GM19240 (cell line): ENCODE results near the genes RAB9A, PIR, BMX, ACE2 and S100G.

GRCh38 chrX:13303128-13303754 lies 16.6 kb downstream of the ATXN3L start:
- RRBS = no CpG with 5 or more reads among the region's 3 CpGs

GRCh38 chrX:13688568-13689644 lies at the start of gene RAB9A:
TSS of gene RAB9A (plus strand) at chrX:13689128.
- RRBS = 7% methylated on average over 20 of the region's 76 CpGs

- RRBS = no CpG with 5 or more reads among the region's 3 CpGs
Measured at GRCh38 chrX:13816069-13816393, 862 bp downstream of the GPM6B start.

DNA sequence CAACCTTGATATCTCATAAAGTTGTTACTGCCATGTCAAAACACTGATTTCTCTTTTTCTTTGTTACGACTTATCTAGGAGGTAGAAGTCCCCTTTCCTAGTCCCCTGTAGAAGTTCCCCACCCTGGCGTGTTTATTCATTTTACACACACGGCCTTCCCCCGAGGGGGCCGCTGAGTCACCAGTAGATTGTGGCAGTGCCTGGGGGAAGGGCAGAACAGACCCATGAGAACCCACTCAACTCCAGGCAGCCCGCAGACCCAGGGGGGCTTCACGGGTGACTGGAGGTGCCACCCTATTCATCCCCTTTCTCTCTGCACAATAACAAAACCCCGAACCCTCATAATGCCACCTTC lies 20.3 kb upstream of the GPM6B start:
- RRBS = no CpG with 5 or more reads among the region's 8 CpGs

- RRBS = no CpG with 5 or more reads among the region's 3 CpGs
Measured at GRCh38 chrX:13933099-13933679, 96.5 kb downstream of the GEMIN8 start.

- RRBS = no CpG with 5 or more reads among the region's 4 CpGs
Measured at GRCh38 chrX:14673691-14674335, 144.5 kb downstream of the GLRA2 start.

DNA sequence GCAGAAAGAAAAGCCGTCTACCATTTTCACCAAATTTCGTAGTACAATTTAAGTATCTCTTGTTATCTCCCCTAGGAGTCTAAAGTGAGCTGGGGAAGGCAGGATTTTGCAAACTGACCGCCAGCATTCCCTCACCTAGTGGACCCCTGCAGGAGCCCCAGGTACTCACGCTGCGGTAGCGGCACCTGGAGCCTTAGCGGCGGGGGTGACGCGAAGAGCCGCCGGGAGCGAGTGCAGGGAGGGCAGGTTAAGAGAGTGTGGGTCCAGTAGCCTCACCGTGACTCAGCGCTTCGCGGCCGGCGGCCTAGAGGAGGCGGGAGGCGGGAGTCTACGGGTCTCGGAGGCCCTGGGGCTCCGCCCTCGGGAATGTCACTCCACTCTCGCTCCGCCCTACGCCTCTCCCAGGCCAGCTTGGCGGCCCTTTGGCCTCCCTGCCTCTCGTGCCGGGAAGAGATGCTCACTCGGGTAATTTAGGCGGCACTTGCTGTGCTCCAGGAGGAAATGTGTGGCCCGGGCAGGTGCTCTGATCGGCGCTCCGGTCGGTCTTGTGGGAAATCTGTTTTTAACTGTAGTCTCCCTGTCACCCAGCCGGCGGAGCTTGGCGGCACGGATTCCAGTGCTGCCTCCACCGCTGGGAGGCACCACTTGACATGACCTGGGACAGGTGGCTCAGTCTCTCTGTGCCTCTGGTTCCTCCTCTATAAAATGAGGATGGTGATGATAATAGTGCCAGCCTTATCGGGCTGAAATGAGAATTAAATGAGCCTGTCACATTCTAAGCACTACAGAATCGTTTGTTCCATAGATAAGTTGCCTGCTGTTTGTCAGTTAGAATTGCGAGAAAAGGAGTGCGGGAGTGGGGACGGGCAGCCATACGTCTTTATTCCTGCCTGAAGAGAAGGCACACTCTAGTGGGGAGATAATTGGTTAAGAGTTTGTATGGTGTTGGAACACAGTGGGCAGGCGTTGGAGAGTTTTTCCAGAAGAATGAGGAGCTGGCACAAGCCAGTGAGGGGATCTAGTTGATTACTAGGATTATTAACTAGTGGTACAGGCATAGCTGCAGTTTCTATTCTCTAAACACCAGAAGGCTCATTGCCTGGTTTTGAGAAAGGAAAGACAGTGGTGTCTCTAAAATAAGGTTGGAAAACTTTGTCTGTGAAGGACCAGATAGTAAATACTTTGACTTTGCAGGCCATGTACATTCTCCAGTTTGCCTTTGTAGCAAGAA lies at the start of gene PIR:
Gene PIR, minus strand, starts transcription at position 313 of the 1,231 bp plus-strand sequence.
- RRBS = 9% methylated on average over 11 of the region's 50 CpGs

GRCh38 chrX:15500163-15501030 lies at the start of gene BMX:
TSS of gene BMX (plus strand) at chrX:15500807.
- RRBS = 70% methylated on average over 2 of the region's 23 CpGs

DNA sequence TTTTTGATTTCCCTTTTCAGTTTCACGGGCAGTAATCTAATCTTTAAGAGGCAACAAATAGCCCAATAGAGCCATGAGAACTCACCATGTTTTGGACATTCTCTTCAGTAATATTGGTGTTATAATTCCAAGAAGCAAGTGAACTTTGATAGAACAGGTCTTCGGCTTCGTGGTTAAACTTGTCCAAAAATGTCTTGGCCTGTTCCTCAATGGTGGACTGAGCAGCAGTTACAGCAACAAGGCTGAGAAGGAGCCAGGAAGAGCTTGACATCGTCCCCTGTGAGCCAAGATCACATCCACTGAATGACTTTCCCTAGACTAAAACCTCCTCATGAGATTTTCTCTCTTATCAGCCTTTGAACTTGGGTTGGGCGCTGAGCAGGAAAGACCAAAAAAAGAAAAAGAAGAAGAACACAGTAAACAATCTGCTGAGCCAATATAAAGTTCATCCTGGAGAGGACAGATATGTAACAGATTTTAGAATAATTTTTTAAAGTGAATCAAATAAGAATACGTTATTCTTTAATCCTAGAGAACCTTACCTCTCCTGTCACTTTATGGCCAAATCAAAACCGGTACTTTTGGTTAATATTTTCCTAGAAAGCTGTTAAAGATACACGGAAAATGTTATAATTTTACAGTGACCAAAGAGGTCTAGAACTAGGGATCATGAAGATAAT lies at the start of gene ACE2:
Gene ACE2, minus strand, starts transcription at position 320 of the 680 bp plus-strand sequence.
- RRBS = no CpG with 5 or more reads among the region's 8 CpGs

DNA sequence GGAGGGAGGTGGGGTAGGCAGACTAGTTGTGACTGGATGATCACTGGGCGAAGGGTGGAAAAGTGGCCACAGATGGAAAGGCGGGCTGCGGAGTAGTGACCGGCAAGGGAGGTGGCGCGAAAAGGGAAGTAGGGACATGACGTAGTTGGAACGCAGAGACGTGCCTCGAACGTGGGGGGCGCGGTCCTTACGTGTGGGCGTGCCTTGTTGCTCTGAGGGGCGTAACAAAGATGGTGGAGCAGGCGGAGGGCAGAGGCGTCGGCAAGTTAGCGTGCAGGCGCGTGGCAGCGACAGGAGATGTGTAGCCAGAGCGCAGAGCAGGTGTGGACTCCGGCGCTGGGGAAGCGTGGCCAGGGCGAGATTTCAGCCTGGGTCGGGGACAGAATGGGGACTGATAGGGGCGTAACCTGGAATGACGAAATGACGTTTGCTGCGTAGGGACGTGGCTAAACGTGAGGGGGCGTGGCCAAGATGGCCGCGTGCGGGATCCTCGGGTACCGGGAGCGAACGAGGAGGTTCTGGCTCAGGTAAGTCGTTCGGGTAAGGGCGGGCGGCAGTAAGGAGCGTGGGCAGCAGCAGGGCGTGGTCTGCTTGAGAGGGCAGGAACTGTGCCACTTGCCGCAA lies 10.8 kb upstream of the CLTRN start:
- RRBS = no CpG with 5 or more reads among the region's 50 CpGs

DNA sequence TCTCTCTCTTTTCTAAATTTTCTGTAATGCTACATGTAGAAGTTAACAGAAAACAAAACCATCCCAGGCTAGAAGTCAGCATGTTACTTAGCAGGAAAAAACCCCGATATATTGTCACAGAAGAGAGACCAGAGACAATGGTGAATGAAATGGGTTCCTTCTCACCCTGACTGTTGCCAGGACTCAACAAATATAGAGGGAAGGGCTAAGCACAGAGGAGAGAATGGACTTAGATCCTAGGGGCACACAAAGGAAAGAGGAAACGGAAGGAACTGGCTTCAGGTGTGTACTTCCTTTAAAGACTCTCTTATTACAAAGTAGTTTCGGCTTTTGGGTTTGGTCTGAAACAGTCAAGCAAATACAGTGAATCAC lies 46.2 kb upstream of the S100G start:
- RRBS = no CpG with 5 or more reads among the region's 3 CpGs

GRCh38 chrX:16649918-16650439 lies at the start of gene S100G:
TSS of gene S100G (plus strand) at chrX:16650158.
- RRBS = no CpG with 5 or more reads among the region's 4 CpGs

DNA sequence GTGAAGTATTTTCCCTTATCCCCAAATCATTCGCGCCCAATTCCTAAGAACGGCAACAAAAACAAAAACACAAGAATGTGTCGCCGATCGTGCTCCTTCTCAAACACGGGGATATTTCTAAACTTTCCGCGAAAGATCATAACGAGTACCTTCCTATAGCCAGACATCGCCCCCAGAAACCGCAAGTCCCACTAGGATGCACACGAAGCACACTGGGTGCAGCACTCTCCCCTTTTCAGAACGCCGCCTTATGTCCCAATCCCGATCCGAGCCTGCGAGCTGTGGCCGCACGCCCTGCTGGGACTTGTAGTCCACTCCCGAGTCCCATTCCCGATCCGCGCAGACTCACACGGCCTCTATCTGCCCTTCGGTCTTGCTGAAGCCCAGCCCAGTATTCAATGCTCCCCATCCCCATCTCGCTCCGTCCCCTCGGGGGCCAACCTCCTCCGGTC lies 319 bp upstream of the TXLNG start:
- RRBS = no CpG with 5 or more reads among the region's 30 CpGs

DNA sequence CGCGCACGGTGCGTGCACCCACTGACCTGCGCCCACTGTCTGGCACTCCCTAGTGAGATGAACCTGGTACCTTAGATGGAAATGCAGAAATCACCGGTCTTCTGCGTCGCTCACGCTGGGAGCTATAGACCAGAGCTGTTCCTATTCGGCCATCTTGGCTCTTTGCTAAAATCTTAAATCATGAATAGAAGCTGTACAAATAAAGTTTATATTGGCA lies 26.7 kb upstream of the NHS start:
- RRBS = no CpG with 5 or more reads among the region's 10 CpGs

DNA sequence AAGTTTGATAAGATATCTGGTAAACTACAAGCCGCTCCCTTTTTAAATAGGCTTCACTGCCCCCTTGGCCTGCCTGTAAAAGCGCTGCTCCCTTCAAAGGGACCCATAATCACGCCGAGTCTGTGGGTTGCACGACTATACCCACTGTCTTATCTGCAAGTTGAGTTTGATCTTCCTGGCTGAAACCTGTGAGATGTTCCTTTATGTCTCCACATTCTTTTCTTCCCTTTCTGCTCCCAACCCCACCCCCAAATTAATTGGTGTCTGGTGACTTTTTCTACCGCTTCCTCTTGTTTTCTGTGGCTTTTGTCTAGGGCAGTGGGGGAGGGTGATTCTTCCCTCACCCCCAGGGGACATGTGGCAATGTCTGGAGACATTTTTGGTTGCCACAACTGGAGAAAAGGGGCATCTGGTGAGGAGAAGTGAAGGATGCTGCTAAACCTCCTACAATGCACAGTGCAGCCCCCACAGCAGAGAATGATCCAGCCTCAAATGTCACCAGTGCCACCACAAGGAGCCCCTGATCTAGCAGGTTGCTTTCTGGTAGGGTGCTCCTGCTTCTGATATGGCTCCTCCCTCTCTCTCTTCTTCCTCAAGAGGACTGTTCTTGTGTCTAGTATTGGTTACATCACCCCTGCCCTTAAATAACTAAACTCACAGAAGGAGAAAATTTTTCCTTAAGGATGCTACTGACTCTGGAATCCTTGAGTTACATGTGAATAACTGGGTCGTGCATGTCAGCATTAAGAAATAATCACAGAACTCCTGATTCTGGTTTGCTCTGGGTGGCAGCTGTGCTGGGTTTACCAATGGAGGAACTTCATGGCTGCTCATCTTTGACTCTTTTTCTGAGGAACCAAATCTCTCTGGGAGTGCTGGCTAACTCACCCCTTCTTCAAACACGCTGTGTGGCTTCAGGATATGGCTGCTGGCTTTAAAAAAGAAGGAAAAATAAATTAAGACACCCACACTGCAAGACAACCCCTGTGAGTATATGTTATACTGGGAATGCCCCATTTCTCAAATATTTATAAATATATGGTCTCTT lies 153.1 kb downstream of the NHS start:
- RRBS = no CpG with 5 or more reads among the region's 8 CpGs

DNA sequence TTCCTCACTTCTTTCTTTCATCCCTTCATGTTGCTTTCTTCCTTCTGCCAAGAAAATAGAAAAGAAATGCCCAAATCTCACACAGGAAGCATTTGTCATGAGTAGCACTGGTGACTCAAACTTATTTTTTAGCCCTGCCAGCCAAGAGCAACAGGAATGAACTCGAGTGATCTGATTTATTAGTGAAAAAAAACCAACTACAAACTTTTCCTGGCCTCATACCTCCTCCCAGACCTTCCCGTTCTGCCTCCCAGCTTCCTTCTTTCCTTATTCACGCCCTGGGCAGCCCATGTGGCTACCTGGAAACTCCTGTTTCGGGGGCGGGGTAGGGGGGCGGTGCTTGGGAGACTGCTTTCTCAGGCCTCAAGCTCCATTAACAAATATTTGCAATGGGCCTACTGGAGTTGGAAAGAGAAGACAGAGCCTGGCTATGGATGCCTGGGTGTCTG lies 178.5 kb downstream of the NHS start:
- RRBS = no CpG with 5 or more reads among the region's 6 CpGs

DNA sequence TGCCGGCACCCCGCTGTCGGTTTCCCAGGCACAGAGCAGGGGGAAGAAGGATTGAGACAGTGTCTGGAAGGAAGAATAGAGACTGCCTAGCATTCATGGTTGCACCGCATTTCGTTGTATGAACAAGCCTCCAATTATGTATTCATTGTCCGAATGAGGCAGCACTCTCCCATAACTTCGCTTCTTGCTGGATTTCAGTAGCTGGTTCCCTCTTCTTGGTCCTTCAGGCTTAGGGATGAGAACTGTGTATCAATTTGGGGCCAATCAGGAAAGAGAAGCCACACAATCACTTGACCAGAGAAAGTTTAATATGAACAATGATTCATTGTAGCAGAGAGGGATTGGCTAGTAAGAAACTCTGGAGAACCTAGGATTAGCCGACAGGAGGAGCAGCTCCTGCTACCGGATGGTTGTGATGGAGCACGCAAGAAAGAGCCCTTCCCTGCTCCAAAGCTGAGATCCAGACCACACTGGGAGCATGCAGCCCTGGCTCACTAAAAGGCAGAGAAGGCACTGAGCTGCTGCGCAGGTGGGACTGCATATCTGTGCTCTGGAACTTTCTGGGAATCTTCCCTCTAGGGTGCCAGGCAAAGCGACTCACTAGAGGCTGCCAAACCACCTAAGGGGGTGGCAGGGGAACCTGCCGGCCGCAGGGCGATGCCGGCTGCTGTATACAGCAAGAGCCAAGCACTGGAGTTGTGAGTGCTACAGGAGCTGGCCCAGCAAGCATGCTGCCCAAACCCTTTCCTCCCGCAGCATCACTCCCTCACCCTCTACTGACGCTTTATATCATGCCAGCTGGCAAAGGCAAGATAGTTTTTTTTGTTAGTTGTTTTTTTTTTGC lies 30.4 kb upstream of the CDKL5 start:
- RRBS = no CpG with 5 or more reads among the region's 18 CpGs

DNA sequence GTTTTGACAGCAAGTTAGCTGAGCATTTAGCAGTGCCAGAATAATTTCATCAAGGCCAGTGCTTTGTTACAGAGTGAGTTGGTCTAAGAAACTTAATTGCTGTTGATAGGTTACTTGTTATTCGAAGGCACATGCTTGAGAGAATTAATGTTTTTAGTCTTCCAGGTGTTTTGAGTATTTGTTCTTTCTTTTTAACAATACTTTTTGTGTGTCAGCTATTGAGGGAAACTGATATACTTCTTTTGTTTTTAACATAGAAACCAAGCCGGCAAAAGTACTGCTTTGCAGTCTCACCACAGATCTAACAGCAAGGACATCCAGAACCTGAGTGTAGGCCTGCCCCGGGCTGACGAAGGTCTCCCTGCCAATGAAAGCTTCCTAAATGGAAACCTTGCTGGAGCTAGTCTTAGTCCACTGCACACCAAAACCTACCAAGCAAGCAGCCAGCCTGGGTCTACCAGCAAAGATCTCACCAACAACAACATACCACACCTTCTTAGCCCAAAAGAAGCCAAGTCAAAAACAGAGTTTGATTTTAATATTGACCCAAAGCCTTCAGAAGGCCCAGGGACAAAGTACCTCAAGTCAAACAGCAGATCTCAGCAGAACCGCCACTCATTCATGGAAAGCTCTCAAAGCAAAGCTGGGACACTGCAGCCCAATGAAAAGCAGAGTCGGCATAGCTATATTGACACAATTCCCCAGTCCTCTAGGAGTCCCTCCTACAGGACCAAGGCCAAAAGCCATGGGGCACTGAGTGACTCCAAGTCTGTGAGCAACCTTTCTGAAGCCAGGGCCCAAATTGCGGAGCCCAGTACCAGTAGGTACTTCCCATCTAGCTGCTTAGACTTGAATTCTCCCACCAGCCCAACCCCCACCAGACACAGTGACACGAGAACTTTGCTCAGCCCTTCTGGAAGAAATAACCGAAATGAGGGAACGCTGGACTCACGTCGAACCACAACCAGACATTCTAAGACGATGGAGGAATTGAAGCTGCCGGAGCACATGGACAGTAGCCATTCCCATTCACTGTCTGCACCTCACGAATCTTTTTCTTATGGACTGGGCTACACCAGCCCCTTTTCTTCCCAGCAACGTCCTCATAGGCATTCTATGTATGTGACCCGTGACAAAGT lies 67.9 kb downstream of the RS1 start:
- RRBS = 86% methylated on average over 2 of the region's 17 CpGs

- RRBS = no CpG with 5 or more reads among the region's 23 CpGs
Measured at GRCh38 chrX:18832961-18833873, 125.8 kb downstream of the PPEF1 start.

DNA sequence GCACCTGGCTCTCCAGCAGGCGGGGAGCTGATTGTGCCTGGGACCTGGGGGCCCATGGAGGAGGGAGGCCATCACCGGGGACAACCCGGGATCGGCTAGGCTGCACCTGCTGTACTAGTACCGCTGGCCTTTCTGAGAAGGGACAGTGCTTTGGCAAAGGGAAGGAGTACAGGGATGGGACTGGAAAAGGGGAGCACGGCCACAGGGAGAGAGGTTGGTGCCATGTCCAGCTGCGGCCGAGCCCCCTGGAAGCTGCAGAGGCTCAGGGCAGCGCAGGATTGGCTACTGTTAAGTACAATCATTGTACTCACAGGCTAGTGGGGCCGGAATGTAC lies 56.7 kb downstream of the PHKA2 start:
- RRBS = no CpG with 5 or more reads among the region's 10 CpGs